Left lobe of liver (tissue), 1 donor: ENCODE measurements around the genes PCDHA1 and PCDHGA2.

GRCh38 chr5:140108900-140109710 is 4.8 kb upstream of the PURA start:
- PRO-cap = no peak

- PRO-cap = no peak
Measured at GRCh38 chr5:140205683-140206389, 30.8 kb downstream of the CYSTM1 start.

DNA sequence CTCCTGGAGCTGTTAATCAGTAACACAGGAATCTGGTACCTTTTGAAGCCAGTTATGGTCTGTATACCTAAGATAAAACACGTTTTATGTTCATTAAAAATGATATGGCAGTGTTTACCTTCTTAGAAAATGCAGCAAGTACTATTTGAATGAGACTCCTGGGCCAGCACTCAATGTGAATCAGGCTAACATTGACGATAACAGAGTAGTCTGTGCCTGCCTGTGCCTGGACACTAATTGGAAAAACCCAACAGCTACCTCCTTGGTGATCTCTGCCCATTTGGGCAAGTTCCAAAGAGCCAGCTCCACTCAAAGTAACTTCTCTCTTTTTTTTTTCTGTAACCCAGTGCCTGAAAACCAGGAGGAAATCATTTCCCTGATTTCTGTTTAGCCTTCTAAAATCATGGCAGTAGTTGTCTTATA is 44.7 kb downstream of the CYSTM1 start:
- PRO-cap = unidirectional peak, minus-strand start at position 239 of the sequence

- PRO-cap = no peak
Measured at GRCh38 chr5:140246381-140246826, 56.5 kb downstream of the PFDN1 start.

DNA sequence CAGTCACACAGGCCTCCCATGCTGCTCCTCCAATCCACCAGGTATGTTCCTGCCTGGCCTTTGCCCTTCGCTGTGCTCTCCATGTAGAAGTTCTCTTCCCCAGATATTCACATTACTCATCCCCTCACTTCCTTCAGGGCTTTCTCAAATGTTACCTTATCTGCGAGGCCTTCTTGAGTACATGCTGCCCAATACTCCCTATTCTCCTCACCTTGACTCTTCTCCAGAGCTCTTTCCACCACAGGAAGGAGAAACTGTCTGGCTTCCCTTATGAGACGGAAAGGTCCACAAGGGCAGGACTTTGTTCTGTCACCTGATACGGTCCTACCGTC is 52.7 kb downstream of the PFDN1 start:
- PRO-cap = no peak

- PRO-cap = no peak
Measured at GRCh38 chr5:140267537-140267894, 35.4 kb downstream of the PFDN1 start.

- PRO-cap = bidirectional peak, plus-strand start at chr5:140293710, minus-strand start at chr5:140293605
Measured at GRCh38 chr5:140293388-140293804, 9.5 kb downstream of the PFDN1 start.

DNA sequence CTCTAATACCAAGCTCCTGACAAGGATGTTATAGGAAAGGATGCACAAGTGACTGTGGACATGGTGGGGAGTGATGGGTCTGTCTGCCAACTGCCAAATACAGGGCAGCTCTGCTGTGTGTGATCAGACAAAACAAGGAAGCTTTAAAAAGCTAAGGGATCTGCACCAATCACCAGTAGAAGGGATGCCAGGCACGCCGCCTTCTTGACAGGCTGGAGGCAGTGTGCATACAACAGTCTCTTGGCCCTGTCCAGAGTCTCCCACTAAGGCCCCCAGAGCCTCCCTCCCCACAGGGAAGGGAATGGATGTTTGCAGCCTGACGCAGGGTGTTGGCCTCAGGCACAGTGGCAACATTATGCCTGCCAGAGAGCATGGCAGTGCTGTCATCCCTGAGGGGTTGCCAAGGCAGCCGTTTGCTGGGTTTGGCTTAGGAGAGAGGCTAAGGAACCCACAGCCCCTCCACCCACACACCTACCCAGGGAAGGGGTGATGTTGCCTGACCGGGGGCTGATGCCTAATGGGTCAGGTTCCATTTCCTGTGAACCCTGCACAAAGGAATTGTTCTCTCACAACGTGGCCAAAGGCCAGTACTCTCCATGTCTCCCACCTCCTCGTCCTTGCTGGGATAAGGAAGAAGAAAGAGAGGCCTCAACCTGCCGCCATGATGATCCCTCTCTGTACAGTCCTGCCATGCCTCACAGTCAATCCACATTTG is 4.8 kb downstream of the HBEGF start:
- PRO-cap = no peak

GRCh38 chr5:140342179-140343332 is 3.8 kb downstream of the HBEGF start:
- PRO-cap = no peak

- PRO-cap = no peak
Measured at GRCh38 chr5:140344475-140345588, 1.6 kb downstream of the HBEGF start.

GRCh38 chr5:140381443-140381647 is 20.3 kb upstream of the ANKHD1 start:
- PRO-cap = unidirectional peak, plus-strand start at chr5:140381580

GRCh38 chr5:140400505-140401195 is 983 bp upstream of the ANKHD1 start:
- PRO-cap = bidirectional peak, plus-strand start at chr5:140401241, minus-strand start at chr5:140401078

- PRO-cap = no peak
Measured at GRCh38 chr5:140506825-140507024, 40.7 kb upstream of the EIF4EBP3 start.

DNA sequence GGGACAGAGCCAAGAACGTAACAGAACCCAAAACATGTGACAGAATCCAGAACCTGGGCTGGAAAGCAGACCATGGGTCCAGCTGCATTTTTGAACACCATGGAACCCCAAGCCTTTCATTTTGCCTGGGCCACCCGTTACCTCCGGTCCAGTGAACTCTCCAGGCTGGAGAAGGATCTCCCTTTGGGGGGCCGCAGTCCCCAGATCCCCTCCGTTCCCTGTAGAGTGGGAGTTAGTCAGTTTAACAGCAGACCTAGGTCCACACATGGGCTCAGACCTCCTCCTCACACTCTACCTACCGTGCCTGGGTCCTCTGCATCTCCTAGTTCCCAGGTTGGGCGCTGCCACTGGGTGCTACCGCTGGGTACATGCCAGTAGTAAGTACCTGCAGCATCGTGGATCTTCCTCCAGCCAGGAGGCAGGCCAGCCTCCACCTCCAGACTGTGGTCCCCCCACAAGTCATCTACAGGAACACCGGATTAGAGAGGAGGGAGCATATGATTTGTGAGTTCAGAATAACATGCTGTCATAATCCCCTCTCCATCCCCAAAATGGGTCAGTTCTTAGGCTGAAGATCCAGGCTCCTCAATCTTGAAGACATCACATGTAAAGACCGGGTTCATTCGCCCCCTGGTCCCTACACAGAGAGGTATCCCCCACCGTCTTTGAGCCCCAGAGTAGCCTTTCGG is 801 bp downstream of the APBB3 start:
- PRO-cap = no peak

DNA sequence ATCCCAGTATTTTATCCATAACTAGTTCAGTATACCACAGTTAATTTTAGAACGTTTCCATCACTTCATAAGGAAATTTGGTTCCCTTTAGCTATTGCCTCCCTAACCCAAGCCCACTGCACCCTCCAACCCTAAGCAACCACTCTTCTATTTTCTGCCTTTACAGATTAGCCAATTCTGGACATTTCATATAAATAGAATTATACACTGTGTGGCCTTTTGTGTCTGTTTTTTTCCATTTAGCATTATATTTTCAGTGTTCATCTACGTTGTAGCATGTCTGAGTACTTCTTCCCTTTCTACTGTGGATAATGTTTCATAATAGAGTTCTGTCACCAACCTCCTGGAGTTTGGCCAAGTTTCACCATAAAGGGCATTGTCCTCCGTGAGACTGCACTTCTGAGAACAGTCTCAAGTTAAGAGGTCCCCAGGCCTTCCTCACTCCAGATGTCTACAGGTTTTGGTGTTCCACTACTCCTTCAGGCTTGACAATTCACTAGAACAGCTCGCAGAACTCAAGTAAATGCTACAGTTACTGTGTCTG is 30.8 kb downstream of the SLC35A4 start:
- PRO-cap = bidirectional peak, plus-strand start at position 408 of the sequence, minus-strand start at position 304 of the sequence

GRCh38 chr5:140708090-140708725 is 8.0 kb downstream of the ZMAT2 start:
- PRO-cap = no peak

DNA sequence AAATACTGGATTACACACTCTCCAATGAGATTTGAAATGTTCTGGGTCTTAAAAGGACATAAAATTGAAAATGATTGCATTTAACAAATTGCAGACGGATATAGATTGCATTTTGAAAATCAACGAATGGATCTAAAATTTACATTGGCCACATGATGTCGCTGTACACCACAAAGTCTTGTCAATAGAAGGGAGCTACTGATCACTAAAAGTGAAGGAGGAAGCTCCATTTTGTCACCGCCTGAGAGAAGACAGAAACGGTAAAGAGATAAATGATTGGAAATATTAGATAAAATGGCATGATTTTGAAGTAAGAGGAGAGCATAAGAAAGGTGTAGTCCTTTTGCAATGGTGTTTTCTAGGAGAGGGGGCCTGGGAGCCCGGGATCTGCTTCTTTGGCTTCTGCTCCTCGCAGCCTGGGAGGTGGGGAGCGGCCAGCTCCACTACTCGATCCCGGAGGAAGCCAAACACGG is at the start of gene PCDHA1:
Gene PCDHA1, plus strand, starts transcription at position 198 of the 473 bp plus-strand sequence.
- PRO-cap = no peak

GRCh38 chr5:140842947-140843287 is 1.9 kb downstream of the PCDHA8 start:
- PRO-cap = no peak

DNA sequence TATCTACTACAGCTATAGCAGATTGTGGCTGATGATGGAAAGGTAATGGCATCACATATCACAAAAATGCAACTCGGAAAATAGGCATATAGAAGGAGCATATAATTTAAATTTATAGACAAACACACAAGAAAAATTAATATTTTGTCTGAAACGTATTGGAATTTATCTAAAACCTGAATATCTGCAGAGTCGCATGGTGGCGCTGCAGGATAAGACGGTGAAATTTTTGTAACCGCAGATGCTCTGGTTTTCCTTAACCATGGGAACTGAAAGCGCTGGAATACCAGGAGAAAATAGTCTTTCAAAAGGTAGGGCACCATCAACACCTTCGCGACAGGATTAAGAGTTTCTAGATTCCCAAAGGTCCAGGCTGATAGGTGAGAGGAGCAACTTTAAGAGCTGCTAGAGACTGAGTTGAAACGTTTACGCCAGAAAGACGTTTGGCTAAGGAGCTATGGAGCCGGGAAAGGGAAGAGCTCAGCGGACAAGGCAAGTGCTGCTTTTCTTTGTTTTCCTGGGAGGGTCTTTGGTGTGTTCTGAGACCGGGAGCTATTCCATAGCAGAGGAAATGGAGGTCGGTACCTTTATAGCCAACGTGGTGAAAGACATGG is 11.0 kb upstream of the PCDHB15 start:
- PRO-cap = no peak

DNA sequence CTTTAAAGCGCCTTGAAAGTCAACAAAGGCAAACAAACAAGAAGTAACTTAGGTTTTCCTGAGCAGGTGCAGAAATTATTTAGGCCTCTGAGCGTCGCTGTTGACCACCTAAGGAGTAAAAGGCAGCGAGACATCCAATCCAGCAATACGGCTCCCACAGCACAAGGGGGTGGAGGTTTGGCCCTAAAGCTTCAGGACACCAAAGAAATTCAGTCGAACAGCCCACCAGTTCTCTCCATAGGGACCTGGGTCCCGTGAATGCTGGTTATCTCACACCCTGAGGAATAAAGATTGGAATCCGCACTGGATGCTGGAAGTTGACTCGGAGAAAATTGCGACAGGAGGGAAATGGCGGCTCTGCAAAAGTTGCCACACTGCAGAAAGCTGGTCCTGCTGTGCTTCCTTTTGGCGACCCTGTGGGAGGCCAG is at the start of gene PCDHGA2:
Gene PCDHGA2, plus strand, starts transcription at position 137 of the 428 bp plus-strand sequence.
- PRO-cap = no peak